Measurements from ENCODE around the genes ELAVL1, NFILZ, ZNF699 and ZNF562.

GRCh38 chr19:7622377-7622850, 6.9 kb downstream of the XAB2 start:
- PRO-cap = no peak

GRCh38 chr19:7649212-7649826, 12.4 kb downstream of the STXBP2 start:
- PRO-cap = no peak

- PRO-cap = no peak
Measured at GRCh38 chr19:7729016-7729566, 2.8 kb downstream of the CLEC4G start.

- PRO-cap = no peak
Measured at GRCh38 chr19:7868225-7868637, 6.0 kb downstream of the PRR36 start.

DNA sequence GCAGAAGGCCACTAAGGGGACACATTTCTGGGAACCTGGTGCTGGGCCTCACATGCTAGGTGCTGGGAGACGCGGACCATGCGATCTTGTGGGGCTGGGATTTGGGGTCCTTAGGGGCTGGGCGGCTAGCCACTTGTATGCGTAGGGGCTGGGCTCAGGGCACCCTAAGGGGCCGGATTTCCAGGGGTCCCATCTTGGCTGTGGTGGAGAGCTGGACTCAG, 2.4 kb downstream of the TGFBR3L start:
- PRO-cap = no peak

DNA sequence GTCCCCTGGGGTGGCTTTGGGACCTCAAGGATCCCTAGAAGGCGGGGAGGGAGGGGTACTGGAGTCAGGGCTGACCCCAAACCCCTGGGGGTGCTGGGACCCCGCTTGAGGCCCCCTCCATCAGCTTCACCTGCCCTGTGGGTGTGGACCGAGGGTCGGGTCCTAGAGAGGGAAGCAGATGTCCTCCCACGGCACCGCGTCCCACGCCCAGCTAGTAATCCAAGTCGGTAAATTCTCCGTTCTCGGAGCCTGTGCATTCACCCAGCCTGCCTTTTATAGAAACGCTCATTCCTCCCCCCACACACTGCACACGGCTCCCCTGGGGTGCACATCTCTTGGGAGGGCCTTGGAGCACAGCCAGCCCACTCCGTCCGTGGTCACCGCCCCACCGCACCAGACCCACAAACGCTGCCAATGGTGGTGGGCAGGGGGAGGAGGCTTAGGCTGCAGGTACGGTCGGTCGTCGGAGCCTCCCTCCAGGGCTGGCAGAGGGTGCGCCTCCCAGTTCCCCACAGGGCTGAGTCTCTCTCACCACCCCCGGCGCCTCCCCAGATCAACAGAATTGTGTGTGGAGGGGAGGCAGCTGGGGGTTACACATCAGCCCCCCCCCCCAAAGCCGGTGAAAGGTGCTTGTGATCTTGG, 2.2 kb downstream of the CTXN1 start:
- PRO-cap = no peak

DNA sequence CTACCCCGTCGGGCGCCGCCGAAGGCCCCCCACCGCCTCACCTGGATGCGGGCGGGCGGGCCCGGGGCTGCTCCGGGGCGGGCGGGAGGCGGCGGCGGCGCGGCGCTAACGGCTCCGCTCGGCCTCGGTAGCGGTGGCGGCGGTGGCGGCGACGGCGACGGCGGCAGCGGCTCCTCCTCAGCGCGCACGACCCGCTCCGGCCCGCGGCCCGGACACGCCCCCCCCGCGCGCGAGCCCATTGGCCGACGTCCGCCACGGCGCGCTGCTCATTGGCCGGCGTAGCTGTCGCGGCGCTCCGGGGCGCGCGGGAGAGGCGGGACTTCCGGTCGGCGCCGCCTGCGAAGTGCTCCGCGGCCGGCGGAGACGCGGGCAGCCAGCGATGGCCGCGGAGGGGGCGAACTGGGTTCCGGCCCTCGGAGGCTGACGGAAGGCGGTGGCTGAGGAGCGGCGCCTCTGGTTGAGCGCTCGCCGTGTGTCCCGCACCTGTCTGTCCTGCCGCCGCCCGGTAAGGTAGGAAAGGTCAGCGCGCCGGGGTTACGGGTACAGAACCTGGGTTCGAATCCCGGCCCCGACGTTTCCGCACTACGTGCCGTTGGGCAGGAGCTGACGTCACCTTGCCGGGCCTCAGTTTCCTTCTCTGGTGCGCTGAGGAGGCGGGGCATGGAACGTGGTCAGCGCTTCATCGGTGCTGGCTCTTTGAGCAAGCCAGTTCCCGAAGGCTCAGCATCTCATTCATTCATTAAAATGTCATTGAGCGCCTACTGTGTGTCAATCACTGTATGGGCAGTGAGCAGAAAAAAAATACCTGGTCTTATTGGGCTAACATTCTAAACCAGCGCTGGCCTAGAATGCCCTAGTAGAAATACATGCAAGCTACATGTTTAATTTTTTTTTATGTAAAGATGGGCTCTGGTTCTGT, at the start of gene ELAVL1:
ELAVL1 (minus strand) TSS at position 188 of the 919 bp plus-strand sequence.
- PRO-cap = bidirectional peak, plus-strand start at position 368 of the sequence, minus-strand start at position 210 of the sequence

DNA sequence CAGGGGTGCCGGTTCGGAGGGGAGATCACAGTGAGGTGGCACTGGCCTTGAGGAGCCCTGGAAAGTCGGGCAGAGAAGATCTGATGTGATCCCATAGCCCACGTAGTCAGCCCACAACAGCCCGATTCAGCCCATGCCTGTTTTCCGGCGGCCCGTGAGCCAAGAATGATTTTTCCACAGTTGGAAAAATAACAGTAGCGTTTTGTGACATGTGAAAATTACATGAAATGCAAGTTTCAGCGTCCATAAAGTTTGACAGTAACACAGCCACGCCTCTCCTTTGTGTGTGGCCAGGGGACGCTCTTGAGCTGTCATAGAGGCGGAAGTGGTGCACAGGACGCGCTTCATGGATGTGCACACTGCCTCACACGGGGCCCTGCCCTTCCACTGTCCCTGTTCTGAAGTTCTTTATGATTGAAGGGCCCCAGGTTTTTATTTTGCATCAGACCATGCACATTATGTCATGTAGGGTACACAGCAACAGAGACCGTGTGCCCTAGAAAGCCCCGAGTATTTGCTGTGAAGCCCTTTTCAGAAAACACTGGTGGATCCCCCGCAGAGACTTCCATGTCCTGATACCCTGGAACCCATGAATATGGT, 12.4 kb upstream of the ELAVL1 start:
- PRO-cap = no peak

- PRO-cap = no peak
Measured at GRCh38 chr19:8194392-8194965, 14.7 kb upstream of the CERS4 start.

DNA sequence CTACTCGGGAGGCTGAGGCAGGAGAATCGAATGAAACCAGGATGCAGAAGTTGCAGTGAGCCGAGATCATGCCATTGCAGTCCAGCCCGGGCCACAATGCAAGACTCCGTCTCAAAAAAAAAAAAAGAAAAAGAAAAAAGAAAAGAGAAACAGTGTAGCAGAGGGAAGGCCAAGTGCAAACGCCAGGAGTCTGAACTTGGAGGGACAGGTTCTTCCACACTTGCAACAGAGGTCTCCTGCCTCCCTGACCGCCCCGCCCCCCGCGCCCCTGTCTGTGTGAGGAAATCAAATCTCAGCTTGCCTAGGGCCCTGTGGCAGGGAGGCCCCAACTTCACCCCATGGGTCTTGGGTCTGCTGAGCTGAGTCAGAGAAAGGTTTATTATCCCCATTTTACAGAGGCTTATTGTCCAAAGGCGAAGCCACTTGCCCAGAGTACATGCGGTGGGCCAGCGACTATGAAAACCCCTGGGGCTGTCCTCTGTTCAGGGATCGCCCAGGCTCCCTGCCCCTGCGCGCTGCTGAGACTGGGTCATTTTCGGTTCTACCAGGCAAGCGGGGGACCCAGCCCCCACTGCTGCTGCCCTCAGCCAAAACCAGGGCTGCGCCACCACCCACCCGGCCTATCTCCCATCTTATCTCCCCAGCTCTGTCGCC, 1.1 kb upstream of the CERS4 start:
- PRO-cap = no peak

GRCh38 chr19:8213987-8215085, 5.2 kb downstream of the CERS4 start:
- PRO-cap = no peak

DNA sequence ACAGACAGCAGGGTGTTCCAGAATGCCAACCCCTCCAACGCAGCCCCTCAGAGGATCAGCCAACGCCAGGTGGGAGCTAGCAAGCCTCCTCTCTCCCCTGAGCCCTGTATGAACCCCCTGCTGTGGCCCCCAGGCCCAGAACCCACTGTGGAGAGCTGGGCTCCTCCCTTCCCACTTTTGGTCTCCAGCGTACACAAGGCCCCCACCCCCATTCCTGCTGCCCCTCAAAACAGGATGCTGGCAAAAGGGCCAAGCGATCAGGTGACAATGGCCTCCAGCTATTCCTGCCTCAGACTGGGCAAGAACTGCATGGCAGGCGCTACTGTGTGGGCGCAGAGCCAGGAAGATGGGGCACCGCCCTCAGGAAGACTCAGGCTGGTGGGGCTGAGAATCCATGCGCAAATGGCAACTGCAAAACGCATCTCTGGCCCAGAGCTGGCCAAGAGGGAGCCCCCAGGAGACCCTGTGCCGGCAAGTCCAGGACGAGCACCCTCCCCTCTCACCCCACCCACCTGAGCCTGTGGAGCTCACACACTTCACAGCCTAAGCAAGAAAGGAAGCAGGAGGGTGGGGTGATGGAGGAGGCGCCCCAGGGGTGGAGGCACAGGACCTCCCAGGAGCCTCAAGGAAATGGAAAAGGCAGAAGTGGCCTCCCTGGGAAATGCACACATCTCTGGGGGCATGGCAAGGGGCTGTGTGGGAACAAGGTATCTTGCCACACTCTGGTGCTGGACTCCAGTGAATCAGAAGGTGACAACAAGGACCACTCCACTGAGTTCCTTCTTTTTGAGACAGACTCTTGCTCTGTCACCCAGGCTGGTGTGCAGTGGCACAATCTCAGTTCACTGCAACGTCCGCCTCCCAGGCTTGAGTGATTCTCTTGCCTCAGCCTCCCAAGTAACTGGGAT, 3.8 kb upstream of the CD320 start:
- PRO-cap = no peak

DNA sequence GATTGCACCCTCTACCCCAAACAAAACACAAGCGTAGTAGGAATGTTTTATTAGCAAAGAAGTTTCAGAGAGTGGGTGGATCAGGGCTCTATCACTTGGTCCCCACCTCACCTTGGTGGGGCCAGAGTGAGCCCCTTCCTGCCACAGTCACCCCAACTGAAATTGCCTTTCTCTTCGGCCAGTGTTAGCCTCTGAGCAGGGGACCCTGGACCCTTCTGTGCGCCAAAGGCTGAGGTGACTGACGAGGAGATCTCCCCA, 1.2 kb downstream of the RPS28 start:
- PRO-cap = no peak

DNA sequence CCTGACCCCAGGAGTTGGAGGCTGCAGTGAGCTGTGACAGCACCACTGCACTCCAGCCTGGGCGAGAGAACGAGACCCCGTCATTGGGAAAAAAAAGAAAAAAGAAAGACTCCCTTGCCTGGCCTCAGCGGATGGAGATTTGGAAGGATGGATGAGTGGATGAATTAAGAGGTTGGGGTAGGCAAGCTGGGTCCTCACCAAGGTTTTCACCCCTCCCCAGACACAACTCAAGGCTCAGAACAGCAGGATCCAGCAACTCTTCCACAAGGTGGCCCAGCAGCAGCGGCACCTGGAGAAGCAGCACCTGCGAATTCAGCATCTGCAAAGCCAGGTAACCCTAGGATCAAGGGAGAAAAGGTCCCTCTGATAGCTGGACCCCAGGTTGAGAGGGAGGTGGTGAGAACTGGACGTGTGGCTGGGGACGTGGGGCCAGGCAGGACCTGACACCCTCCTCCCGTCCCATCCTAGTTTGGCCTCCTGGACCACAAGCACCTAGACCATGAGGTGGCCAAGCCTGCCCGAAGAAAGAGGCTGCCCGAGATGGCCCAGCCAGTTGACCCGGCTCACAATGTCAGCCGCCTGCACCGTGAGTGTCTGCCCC, 1.9 kb downstream of the ANGPTL4 start:
- PRO-cap = no peak

GRCh38 chr19:8370466-8371221, 6.7 kb downstream of the ANGPTL4 start:
- PRO-cap = no peak

DNA sequence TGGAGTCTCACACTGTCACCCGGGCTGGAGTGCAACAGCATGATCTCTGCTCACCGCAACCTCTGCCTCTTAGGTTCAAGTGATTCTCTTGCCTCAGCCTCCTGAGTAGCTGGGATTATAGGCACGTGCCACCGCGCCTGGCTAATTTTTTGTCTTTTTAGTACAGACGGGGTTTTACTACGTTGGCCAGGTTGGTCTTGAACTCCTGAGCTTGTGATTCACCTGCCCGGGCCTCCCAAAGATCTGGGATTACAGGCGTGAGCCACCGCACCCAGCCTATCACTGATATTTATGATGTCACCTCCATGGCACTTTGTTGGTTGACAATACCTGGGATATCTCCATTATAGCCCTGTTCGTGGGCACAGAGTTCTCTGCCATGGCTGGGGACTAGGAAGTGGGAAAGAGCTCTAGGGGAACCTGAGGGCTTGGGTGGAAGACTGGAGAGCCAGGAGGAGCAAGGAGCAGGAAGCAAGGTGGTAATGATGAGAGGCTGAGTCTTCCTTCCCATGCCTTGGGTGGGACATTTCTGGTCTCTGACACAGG, at the start of gene NFILZ:
NFILZ (plus strand) TSS at position 365 of the 546 bp plus-strand sequence.
- PRO-cap = no peak

GRCh38 chr19:8639997-8640954, 9.8 kb downstream of the NFILZ start:
- PRO-cap = no peak

GRCh38 chr19:9309093-9310446, at the start of gene ZNF699:
Gene ZNF699, minus strand, starts transcription at chr19:9309838.
- PRO-cap = unidirectional peak, minus-strand start at chr19:9309688

GRCh38 chr19:9527756-9528376, 10.6 kb downstream of the ZNF426 start:
- PRO-cap = no peak

DNA sequence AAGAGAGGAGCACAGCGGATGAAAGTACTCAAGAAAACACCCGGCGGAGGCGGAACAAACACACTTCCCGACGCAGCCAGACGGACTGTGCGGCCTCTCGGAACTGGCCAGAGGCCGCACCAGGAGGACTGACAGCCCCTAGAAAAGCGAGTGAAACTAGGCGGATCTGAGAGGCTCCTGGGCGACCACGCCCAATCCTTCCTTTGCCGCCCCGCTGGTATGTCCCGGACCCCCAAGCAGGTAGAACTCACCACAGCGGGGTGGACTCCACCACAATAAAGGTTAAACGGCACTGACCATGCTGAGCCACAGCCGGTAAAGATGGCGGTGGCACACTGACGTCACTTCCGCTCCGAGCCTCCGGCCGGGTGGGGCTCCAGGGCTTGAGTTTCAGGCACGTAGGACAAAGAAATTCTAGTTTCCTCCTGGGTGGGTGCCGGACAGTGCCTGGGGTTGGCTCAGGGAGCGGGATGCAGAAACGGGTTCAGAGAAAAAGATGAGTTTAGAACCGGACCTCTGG, at the start of gene ZNF562:
ZNF562 (minus strand) TSS at position 337 of the 520 bp plus-strand sequence.
- PRO-cap = bidirectional peak, plus-strand start at position 443 of the sequence, minus-strand start at position 277 of the sequence